ENCODE results near the gene FAM229A.

DNA sequence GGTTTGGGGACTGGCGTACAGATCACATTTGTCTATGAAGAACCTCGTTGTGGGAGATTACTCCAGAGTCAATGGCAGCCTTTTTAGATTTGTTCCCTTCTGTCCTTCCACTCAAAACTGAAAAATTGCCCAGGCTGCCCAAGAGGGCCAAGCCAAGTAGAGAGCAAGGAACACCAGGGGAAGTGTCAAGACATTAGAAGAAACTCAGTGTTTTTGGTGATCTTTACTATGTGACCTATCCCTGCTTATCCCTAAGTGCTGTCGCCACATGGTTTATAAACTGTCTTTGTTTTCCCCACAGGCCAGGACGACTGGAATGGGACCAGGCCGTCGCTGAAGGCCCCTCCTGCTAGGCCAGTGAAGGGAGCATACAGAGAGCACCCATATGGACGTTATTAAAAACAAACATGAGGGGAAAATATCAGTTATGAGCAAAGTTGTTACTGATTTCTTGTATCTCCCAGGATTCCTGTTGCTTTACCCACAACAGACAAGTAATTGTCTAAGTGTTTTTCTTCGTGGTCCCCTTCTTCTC, 28.6 kb downstream of the KHDRBS1 start:
- PRO-cap: no peak

DNA sequence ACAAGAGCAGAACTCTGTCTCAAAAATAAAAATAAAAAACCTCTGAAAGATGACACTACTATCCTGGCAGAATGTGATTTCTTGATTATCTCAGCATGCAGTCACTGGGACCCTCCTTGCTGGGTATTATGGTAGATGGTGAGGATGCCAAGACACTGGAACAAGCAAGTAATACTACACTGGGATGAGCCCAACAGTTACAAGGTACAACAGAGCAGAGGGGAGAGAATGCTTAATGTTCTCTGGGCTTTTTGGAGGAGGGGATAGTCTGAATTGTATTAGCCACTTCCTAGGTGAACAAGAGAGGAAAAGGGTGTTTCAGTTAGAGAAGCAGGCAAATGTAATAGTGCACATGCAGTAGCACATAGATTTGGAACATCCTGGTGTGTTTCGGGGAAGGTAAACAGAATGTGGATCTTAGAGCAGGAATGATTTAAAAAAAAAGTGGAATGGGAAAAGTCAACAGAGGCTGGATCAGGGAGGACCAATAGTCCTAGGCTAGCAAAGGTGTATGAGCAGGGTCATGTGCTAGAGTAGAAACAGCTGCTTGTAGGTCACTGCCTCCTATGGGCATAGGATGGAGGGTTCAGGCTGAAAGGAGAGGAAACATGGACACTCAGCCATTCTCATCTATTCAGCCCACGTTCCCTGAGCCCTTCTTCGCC, 3.9 kb upstream of the KPNA6 start:
- PRO-cap: no peak

DNA sequence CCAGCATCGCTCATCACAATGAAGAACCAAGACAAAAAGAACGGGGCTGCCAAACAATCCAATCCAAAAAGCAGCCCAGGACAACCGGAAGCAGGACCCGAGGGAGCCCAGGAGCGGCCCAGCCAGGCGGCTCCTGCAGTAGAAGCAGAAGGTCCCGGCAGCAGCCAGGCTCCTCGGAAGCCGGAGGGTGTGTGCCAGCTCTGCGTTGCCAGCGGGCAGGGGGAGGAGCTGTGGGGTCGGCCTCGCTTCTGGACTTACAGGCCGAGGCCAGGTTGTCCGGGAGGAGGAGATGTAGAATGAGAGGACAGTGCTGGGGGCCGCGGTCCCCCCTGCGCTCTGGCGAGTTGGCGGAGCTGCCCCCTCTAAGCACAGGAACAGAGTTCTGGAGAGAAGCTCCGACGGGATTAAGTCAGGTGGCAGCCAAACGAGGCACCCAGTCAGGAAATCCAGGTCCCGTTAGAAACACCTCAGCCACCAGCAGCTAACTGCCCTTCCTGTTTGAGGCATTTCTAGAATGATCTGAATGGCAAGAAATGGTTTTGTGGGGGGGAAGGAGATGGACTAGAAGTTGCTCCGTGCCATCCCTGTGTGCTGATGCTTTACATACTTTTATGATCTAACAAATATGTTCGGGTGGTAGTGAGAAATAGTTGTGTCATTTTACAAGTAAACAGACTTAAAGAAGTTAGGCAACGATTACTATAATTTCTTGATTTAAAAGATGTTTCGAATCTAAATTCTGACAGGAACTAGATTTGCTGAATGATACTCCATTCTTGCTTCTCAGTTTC, 1.0 kb downstream of the TXLNA start:
- PRO-cap: unidirectional peak, minus-strand start at position 140 of the sequence

DNA sequence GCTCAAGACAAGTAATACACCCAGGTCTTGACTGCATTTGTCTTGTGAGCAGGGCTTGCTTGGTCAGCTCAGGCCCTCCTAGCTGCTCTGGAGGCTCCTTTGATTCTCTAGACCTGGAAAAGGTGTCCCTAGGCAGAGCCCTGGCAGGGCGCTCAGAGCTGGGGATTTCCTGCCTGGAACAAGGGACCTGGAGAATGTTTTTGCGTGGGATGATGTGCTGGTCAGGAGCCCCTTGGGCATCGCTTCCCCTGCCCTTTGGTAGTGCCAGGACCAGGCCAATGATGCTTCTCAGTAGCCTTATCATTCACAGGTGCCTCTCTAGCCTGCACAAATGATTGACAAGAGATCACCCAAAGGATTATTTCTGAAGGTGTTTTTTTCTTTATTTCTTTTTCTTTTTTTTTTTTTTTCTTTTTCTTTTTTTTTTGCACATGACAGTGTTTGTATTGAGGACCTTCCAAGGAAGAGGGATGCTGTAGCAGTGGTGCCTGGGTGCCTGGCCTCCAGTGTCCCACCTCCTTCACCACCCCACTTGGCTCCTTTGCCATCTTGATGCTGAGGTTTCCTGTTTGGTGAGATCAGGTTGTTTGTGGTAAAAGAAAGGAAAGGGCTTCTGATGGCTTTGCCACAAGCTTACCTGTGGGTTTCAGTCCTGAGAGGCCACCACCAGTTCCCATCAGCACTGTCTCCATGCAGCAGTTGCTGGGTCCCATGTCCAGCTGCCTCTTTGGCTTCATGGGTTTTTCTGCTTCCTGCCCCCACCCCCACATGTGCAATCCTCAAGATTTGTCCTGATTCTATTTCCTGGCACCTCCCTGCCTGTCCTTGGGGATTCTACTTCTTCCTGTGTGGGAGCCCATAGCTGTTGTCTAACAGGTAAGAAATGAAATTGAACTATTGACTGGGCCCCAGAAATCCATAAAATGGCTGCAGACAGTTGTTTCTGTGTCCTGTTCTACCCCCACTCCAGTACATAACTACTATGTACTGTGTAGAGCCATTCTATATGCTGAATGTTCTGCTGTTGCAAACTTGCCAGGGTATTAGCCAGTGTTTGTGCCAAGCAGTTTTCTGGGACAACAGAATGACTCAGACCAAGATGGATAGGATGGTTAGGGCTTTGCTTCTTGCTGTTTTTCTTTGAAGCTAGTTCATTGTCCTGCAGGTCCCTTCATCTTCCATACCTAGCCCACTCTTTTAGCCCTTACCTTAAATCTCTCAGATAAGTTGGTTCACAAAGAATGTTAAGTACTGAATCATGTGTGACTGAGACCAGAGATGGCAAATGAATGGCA, 4.4 kb upstream of the CCDC28B start:
- PRO-cap: no peak

GRCh38 chr1:32201473-32201982, 1.1 kb downstream of the CCDC28B start:
- PRO-cap: unidirectional peak, minus-strand start at chr1:32201580

DNA sequence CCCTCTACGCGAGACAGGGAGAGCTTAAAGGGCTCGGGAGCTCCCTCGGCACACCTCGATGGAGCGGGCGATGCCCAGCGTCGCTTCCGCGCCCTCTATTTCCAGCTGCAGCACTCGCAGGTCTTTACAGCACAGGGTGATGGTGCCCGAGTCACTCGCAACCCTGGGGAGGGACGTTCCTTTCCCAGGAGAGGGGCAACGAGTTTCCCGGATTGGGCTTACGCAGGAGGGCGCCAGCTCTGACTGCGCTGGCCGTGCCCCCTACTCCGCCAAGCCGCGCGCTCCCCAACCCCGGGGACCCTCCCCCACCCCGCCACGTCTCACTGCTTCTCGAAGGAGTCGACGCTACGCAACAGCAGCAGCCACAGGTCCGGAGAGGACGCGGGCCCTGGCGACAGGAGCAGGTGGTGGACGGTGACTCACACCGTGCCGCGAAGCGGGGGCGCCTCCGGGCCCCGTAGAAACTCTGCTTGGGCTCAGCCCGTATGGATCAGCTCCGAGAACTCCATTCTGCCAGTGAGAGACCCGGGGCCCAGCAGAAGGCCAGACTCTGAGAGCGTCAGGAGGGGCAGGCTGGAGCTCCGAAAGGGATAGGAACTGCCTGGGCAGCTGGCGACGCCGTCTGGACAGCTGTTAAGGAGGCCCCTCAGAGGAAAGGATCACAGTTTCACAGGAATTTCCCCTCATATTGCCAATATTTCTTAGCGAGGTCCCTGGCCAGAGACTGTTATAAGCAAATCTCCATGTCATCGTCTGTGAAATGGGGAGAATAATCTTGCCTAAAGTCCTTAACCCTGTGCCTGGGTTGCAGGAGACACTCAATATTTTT, 5.7 kb upstream of the FAM167B start:
- PRO-cap: bidirectional peak, plus-strand start at position 516 of the sequence, minus-strand start at position 321 of the sequence; unidirectional peak, minus-strand start at position 587 of the sequence

GRCh38 chr1:32335660-32335781, 512 bp downstream of the MARCKSL1 start:
- PRO-cap: no peak

- PRO-cap: no peak
Observed at GRCh38 chr1:32361809-32362833, at the start of gene FAM229A. FAM229A (minus strand) TSS chr1:32362485.

DNA sequence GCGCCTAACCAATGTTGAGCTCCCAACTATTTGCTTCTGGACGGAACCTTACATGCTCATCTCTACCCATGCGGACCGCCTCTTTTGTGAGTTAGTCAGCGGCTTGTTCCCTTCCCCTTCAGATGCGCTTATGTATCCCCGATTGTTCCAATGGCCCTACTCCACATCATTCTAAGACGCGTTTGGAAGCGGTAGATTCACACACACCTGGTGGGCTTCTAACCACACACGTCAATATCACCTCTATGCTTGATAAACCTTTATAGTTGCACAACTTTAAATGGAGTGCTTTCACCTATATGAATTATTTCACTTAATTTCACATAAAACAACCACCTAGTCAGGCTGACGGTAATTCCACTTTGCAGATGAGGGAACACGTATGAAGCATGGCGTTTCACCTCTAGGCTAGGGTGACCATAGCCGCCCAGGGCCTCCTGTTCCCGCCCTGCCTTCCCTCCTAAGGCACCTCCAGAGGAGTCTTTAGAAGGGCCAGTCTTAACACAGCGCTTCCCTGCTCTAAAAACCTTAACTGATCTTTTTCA, 981 bp downstream of the ZBTB8A start:
- PRO-cap: no peak

DNA sequence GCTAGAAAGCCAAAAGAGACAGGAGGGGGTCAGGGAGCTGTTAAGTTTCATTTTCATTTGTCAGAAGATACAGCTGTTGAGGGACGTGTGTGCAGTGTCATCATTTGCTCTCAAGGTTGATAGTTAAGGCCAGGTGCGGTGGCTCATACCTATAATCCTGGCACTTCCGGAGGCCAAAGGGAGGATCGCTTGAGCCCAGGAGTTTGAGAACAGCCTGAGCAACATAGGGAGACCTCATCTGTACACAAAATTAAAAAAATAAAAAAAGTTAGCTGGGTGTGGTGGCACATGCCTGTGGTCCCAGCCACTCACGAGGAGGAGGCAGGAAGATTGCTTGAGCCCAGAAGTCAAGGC, 22.7 kb downstream of the ZBTB8OS start:
- PRO-cap: no peak

DNA sequence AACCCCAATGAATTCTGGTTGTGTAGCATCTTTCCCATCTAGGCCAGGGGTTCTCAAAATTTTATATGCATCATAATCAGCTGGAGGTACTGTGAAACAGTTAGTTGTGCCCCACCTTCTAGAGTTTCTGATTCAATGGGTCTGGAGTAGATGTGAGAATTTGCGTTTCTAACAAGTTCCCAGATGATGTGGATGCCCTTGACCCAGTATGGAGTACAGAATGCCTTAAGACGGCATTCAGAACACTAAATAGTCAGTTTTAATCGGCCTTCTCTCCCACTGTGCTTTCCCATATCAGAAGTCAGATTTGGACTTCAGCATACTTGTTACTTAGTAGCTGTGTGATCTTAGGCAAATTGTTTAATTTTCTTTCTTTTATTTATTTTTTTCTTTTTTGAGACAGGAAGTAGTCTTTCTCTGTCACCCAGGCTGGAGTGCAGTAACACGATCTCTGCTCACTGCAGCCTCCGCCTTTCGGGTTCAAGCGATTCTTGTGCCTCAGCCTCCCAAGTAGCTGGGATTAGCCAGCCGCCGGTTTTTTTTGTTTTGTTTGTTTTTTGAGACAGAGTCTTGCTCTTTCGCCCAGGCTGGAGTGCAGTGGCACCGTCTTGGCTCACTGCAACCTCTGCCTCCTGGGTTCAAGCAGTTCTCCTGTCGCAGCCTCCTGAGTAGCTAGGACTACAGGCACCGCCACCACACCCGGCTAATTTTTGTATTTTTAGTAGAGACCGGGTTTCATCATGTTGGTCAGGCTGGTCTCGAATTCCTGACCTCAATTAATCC, 5.0 kb downstream of the RBBP4 start:
- PRO-cap: no peak

GRCh38 chr1:32753906-32754905, 12.6 kb downstream of the KIAA1522 start:
- PRO-cap: bidirectional peak, plus-strand start at chr1:32754020, minus-strand start at chr1:32753807

- PRO-cap: no peak
Observed at GRCh38 chr1:32757983-32758583, 16.5 kb downstream of the KIAA1522 start.

DNA sequence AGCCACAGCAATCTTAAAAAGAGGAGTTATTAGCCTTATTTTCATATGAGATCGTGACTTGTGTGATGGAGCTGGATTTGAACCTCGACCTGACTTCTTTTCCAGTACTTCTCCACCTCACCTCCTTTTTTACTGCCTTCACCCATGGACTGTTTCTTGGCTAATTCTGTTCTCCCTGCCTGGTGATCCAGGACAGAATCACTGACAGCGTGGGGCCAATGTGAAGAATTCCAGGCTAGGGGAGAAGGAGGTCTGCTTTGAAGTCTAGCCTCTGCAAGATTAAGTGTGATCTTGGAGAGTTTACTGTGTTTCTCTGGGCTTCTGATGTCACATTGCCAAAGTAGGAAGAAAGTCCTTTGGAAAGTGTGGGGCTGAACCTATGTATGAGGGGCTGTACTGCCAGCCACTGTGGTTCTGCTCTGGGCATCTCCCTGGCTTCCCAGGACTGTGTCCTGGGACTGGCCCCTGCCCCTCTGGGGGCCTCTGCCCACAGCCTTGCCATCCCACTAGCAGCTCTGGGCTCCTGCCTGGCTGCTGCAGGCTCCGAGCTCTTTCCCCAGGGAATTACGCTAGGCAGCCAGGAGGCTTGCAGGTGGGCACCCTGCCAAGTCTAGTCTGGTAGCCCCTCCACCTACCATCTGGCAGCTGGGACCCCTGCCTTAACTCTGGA, 23.3 kb downstream of the KIAA1522 start:
- PRO-cap: no peak

DNA sequence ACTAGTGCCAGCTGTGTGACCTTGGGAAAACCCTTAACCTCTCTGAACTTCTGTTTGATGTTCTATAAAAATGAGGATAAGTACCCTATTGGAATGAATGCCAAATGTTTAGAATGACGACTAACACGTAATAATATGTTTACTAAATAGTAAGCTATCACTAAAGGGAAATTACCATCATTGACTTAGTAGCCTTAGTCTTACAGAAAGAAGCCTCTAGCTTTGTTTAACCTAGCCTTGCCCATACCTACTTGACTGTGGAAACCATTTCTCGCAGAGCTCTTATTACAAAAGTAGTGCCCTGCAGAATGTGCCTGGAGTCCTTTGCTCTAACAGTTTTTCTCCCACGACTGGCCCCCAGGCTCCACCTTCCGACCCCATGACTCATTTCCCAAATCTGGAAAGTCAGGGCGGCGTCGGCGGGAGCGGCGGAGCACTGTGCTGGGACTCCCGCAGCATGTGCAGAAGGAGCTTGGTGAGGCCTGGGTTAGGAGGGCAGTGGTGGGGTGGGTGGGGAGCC, 27.7 kb downstream of the KIAA1522 start:
- PRO-cap: no peak

DNA sequence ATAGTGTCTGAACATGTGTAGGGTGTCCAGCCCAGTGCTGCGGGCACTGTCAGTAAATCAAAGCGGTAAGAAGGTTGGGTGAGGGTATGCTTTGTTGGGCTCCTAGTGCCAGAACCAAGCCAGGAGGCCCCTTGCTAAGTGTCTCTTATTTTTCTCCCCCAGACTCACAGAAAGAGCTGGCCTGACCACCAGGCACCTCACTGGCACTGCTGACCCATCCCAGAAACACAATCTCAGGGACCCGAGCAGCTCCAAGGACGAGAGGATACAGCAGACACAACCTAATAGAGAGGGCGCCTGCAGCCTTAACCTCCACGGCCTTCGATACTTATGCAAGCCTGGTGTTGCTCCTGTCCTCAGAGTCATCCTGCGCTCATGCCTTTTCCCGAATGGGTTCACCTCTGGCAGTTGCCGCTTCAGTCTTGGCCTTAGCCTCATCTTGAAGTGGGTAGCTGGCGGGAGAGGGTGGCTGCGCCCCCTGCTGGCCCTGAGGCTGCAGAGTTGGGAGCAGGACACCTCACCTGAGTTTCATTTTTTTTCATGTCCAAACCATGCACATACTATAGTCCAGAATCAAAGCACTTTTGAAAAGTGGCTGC, 31.2 kb downstream of the KIAA1522 start:
- PRO-cap: no peak

- PRO-cap: no peak
Observed at GRCh38 chr1:32881894-32882772, 4.2 kb upstream of the HPCA start.

DNA sequence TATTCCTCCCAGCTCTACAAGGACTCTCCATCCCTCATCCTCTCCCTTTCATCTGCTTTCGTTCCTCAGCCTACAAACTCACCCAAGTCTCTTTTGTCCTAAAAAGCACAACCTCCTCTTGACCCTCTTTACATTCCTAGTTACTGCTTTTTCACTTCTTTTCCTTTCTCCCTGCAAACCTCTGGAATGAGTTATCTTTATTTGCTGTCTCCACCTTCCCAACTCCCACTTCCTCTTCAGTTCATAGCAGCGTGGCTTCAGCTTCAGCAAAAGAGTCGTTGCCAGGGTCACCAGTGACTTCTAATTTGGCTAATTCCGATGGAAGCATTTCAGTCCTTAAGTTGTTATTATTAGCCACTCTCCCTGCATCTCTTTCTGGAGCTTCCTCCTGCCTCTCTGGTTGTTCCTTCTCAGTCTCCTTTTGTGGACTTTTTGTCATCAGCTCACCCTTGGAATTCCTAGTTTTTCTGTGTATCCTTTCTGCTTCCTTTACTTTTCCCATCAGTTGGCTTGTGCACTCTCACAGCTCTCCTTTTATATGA, 6.3 kb upstream of the TMEM54 start:
- PRO-cap: bidirectional peak, plus-strand start at position 269 of the sequence, minus-strand start at position 173 of the sequence

- PRO-cap: unidirectional peak, plus-strand start at chr1:32926054
Observed at GRCh38 chr1:32925796-32926142, 24.6 kb upstream of the TMEM54 start.

DNA sequence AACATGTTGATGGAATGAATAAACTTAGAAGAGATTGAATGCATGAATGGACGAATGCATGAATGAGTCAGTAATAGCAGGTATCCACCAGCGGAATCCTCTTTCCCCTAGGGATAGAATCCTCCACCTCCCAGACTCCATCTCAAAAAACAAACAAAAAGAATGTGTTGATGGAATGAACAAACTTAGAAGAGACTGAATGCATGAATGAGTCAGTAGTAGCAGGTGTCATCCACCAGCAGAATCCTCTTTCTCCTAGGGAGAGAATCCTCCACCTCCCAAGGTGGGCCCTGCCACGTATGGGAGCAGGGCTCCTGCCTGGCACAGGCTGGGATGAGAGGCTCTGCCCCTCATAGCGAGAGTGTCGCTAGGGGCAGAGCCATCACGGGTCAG, 26.8 kb upstream of the RNF19B start:
- PRO-cap: no peak